ENCODE measurements around the genes PLEKHG3 and MAX.

- PRO-cap, result no peak
- RAMPAGE, long total RNA, 4 experiments, result no peak in any of the 4 experiments
Measured at GRCh38 chr14:64431433-64431887, 33.8 kb upstream of the AKAP5 start.

DNA sequence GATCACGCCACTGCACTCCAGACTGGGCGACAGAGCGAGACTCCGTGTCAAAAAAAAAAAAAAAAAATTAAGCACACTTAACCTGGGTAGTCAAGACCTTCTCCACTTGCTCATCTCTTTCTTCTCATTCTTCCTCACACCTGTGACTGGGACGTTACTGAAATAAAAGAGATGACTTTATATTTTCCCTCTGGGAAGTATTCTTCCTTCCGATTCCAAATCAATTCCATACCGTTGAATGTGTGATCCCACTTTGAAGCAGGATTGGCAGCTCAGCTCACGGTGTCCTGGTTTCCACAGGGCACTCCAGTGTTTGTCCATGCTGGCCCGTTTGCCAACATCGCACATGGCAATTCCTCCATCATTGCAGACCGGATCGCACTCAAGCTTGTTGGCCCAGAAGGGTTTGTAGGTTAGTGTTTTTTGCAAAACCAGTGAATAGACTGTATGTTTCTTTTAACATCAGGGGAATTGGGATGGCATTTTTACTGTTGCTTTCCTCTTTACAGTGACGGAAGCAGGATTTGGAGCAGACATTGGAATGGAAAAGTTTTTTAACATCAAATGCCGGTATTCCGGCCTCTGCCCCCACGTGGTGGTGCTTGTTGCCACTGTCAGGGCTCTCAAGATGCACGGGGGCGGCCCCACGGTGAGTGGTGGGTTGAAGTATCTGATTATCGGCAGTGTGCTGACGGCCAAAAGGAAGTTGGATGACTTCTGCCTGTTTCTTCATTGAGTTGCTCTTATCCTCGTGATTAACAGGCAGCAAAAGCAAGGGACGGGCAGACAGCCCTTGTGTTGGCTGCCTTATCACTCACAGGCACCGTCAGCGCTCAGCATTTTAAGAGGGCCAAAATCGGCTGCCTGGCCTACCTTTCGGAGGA, 23.3 kb upstream of the AKAP5 start:
- PRO-cap, result no peak
- RAMPAGE, long total RNA, 4 experiments, result no peak in any of the 4 experiments

GRCh38 chr14:64506699-64507329, 2.2 kb downstream of the ZBTB1 start:
- PRO-cap, result no peak
- RAMPAGE, long total RNA, 4 experiments, result no peak in any of the 4 experiments

GRCh38 chr14:64510249-64510975, 5.8 kb downstream of the ZBTB1 start:
- PRO-cap, result no peak
- RAMPAGE, long total RNA, 4 experiments, result no peak in any of the 4 experiments

- PRO-cap, result no peak
- RAMPAGE, long total RNA, 4 experiments, result no peak in any of the 4 experiments
Measured at GRCh38 chr14:64584113-64584477, 34.3 kb downstream of the PPP1R36 start.

GRCh38 chr14:64636633-64637090, 67.6 kb upstream of the PLEKHG3 start:
- PRO-cap, result no peak
- RAMPAGE, long total RNA, 4 experiments, result no peak in any of the 4 experiments

GRCh38 chr14:64658706-64659220, 45.5 kb upstream of the PLEKHG3 start:
- PRO-cap, result no peak
- RAMPAGE, long total RNA, 4 experiments, result no peak in any of the 4 experiments

GRCh38 chr14:64688685-64689364, 15.4 kb upstream of the PLEKHG3 start:
- PRO-cap, result no peak
- RAMPAGE, long total RNA, 4 experiments, result no peak in any of the 4 experiments

DNA sequence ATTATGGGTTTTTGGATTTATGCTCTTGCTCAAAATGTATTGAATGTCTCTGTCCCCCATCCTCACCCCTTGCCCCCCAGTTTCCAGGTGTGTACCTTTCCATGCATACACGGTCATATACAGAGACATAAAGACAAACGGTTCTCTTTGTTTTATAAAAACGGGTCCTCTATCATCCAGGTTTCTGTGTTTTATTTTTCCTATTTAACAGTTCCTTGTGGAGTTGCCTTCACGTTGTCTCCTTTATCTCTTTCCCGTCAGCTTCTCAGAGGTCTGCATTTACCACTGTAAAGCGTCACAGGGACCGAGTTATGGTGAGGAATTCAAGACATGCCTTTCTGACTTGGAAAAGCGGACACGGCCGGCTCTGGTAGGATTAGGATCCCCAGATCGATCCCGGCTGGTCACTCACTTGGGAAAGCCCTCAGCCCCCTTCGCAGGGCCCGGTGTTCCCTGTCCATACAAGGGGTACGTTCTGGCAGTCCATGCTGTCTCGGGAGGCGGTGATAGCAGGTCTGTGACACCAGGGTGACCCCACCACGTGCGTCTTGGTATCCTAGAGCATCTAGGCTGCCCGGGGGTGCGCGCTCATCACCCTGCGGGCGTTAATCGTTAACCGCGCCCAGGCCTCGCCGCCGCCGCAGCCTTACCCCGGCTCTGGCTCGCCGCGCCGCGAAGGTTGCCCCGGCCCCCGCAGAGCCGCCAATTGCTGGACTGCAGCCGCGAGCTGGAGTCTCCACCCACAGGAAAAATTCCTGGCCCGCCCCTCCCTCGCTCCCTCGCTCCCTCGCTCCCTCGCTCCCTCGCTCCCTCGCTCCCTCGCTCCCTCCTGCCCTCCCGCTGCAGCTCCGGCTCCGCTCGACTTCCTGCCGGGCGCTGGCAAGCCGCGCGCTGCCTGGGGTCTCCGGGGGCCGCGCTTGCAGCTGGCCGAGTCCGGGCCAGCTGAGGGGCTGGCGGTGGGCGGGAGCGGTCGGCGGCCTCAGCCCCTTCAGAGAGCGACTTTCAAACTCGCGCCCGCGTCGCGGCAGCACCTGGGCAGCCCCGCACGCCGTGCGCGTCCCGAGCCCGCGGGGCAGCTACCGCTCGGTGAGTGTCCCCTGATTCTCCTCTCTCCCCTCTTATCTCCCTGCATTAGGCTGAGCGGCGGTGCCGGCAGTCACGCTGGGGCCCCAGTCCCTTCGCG, at the start of gene PLEKHG3:
Gene PLEKHG3 (plus strand): TSS at position 806 of the 1,183 bp plus-strand sequence.
- PRO-cap, result bidirectional peak, plus-strand start at position 861 of the sequence, minus-strand start at position 648 of the sequence
- RAMPAGE, long total RNA, 4 experiments, result no peak in any of the 4 experiments

DNA sequence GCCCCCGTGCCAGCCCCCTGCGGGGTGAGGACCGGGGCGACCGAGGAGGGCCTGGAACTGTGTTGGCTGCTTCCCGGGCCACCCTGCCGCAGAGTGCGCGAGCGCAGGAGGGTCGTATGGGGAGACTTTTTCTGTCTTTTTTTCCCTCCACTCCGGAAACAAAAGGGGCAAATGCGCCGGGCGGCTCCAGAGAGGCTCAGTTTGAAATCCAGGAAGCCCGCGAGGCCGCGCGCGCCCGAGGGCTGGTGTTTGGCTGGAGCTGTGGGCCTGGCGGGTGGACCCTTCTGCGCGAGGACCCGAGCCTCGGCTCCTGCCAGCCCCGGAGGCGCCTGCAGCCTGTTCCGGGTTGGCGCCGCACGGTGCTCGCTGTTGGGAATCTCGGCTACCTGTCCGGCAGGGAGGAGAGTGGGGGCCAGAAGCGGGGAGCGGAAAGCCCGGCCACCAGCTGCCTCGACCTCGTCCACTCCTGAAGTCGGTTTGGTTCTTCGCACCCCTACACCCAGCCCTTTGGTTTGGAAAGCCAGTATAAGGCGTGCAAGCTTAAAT, 651 bp downstream of the PLEKHG3 start:
- PRO-cap, result unidirectional peak, plus-strand start at position 199 of the sequence
- RAMPAGE, long total RNA, 4 experiments, result no peak in any of the 4 experiments

DNA sequence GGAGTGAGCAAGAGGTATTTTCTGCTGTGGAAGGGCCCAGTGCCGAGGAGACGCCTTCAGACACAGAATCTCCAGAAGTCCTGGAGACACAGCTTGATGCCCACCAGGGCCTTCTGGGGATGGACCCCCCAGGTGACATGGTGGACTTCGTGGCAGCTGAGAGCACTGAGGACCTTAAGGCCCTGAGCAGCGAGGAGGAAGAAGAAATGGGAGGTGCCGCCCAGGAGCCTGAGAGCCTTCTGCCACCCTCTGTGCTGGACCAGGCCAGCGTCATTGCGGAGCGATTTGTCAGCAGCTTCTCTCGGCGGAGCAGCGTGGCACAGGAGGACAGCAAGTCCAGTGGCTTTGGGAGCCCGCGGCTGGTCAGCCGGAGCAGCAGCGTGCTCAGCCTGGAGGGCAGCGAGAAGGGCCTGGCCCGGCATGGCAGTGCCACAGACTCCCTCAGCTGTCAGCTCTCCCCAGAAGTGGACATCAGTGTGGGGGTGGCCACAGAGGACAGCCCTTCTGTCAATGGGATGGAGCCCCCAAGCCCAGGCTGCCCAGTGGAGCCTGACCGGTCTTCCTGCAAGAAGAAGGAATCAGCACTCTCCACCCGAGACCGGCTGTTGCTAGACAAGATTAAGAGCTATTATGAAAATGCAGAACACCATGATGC, 37.0 kb downstream of the PLEKHG3 start:
- PRO-cap, result no peak
- RAMPAGE, long total RNA, 4 experiments, result no peak in any of the 4 experiments

DNA sequence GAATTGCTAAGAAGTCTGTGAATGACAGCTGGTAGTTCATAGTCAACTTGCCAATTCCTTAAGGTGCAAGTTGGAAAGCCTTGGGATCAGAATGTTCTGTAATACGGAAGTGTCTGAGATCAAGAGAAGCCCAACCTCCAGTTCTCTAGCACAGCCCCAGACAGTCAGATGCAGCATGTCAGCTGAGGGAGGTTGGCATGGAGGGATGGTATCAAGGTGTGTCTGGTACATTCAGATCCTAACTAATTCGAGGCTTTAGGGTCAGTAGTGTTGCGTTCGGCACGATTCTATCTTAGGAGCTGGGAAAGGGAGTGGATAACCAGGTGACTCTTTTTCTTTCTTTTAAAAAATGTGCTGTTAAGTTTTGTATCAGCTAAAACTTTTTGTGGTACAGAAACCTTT, 38.3 kb downstream of the FNTB start:
- PRO-cap, result no peak
- RAMPAGE, long total RNA, 4 experiments, result no peak in any of the 4 experiments

DNA sequence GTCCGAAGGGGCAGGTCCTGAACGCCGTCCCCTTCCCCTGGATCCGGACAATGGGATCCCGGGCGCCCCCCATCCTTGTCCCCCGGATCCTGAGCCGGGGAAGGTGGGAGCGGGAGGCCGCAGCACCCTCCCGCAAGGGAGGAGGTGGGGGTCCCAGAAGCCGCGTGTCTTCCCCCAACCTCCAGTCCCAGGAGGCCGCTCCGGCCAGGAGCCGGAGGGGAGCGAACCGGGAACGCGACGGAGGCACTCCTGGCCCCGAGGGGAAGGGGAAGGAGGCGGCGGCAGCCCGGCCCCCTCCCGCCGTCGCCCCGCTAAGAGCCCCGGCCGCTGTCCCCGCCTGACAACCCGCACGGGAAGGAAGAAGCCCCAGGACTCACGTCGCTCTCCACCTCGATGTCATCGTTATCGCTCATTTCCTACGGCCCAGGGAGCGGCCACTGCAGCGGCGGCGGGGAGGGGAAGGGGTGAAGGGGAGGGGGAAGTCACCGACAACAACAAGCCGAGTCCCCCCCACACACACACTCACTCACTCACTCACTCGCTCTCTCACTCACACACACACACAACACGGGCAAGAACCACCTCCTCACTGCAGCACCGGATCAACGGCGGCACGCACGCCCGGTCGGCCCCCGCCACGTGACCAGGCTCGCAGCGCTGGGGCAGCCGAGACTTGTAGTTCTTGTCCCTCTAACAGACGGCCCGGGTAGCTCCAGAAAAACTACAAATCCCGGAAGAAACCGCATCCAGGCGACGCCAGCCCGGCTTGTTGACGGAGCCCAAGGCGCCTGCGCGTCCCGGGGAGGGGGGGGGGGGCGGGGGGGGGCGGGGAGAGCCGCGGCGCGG, at the start of gene MAX:
Gene MAX (minus strand): TSS at position 591 of the 846 bp plus-strand sequence.
- PRO-cap, result unidirectional peak, minus-strand start at position 404 of the sequence; bidirectional peak, plus-strand start outside the sequence, minus-strand start at position 562 of the sequence
- RAMPAGE, long total RNA, 4 experiments, result start-site peak on the minus strand in 4 of 4 experiments, centred at positions 446 to 557 of the sequence, 26 to 438 reads per replicate

- PRO-cap, result bidirectional peak, plus-strand start at chr14:65104968, minus-strand start at chr14:65104717
- RAMPAGE, long total RNA, 4 experiments, result no peak in any of the 4 experiments
Measured at GRCh38 chr14:65104882-65105188, 2.5 kb upstream of the MAX start.

DNA sequence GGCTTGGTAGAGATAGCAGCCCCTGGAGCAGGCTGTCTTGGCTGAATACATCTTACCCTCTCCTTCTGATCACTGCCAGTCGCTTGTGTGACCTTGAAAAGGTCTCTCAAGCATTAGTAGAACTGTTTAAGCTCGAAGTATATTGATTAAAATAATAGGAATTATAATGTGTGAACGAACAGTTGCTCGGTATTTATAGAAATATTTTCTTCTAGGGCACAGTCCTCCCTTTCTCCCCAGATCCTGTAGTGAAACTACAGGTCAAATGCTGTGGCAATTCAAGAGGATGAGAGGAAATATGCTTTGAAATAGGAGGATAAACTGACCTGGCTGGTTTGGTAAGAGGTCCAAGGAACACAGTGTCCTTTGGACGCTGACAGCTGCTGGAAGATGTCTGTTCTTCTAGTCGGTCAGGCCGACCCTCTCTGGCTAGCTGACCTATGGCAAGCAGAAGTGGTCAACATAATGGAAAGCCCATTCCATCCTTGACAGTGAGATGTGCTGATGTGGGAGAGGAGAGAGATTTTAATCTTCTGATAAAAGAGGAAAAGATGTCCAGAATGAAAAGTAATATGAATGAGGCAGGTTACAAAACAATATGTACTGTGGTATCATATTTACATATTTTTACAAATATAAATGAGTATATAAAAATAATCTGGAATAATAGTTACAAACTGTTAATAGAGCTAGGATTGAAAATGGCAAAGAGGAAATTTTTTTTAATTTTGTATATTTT, 16.0 kb upstream of the MAX start:
- PRO-cap, result no peak
- RAMPAGE, long total RNA, 4 experiments, result no peak in any of the 4 experiments

DNA sequence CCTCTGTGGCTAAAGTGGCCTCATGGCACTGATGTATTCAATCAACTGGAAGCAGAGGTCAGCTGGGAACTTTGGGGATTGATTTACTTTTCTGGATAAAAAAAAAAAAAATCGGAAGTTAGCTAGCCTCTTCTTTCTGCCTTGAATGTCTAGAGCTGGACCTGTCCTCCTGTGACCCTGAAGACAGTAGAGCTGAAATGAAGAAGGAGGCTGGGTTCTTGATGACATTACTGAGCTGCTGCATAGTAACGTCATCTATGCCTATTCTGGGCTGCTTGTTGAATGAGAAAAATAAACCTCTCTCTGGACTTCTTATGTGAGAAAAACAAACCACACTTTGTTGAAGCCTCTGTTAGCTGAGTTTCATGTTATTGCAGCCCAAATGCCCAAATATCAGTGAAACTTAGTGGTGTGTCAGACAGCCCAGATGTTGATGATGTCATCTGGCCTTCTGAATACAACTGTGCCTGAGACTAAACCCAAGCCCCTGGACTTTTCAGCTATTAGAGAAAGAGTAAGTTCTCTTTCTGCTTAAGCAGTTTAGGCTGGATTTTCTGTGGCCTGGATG, 67.0 kb upstream of the MAX start:
- PRO-cap, result no peak
- RAMPAGE, long total RNA, 4 experiments, result no peak in any of the 4 experiments

GRCh38 chr14:65230598-65230940, 128.3 kb upstream of the MAX start:
- PRO-cap, result bidirectional peak, plus-strand start at chr14:65230706, minus-strand start at chr14:65230419
- RAMPAGE, long total RNA, 4 experiments, result no peak in any of the 4 experiments

- PRO-cap, result no peak
- RAMPAGE, long total RNA, 4 experiments, result no peak in any of the 4 experiments
Measured at GRCh38 chr14:65242795-65243316, 140.5 kb upstream of the MAX start.

- PRO-cap, result bidirectional peak, plus-strand start at chr14:65302254, minus-strand start at chr14:65301998
- RAMPAGE, long total RNA, 4 experiments, result no peak in any of the 4 experiments
Measured at GRCh38 chr14:65301636-65302437, 110.7 kb upstream of the FUT8 start.

- PRO-cap, result no peak
- RAMPAGE, long total RNA, 4 experiments, result no peak in any of the 4 experiments
Measured at GRCh38 chr14:65302484-65303356, 109.8 kb upstream of the FUT8 start.

All from Peyer's patch (tissue), 4 donors.